Thoracic aorta endothelial cell (primary cell): ENCODE measurements around a stretch of chr20.

DNA sequence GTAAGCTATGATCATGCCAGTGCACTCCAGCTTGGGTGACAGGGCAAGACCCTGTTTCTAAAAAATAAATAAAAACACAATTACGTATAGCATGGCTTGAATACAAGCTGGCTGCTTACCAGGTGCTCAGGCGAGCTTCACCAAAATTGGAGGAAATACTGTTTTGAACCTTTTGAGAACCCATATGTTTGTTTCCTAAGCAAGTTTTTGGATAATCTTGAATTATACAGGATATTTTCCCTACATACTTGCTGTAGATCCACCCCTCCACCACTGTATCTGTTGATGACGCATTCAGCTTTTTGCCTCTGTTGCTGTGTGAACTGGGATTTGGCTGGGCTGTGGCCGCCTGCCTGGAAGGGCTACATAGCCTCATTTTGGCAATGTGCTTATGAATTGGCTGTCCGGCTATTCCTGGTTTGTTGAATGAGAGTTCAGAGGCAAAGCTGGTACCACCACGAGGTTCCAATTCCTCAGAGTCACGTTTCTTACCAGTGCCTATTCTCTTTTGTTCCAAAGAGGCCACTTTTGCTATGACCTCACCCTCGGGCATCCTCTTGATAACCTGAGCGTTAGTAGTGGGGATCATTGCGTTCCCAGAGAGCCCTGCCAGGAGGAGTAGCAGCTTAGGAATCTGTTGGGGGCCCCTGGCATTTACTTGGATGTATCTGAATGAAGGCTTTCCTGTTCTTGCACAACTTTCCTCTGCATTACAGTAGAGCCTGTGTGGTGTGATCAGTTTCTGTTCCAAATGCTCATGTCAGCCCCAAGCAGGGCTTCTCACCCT, 6.3 kb downstream of the FAM83D start:
- CAGE, long polyA plus RNA = no peak

DNA sequence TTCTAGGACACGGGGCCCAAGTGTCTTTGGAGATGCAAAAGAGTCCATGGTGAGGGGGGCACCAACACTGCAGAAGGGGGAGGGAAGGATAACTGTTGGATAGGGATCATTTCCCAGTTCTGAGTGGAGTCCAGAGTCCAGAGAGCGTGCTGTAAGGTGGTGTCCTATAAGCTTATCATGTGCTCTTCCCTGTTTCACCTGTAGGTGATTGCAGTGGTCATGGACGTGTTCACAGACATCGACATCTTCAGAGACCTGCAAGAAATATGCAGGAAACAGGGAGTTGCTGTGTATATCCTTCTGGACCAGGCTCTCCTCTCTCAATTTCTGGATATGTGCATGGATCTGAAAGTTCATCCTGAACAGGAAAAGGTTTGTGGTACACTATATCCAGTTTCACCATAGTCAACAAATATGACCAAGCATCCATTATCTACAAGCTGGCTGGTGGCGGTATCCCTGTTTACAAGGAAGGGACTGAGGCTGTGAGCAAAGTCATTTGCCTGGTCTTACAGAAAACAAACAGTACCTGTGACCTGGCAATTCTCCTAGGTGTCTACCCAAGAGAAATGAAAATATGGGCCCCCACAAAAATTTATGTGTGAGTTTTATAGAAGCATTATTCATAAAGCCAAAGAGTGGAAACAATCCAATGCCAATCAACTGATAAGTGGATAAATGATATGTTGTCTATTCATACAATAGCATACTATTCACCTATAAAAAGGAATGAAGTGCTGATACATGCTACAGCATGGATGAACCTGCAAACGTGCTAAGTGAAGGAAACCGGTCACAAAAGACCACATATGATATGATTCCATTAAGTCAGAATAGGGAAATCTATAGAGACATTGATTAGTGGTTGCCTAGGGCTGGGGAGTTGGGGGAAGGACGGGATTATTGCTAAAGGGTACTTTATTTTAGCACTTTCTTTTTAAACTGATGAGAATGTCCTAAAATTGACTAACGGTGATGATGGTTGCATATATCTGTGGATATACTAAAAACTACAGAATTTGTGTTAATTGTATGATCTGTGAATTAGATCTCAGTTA, 15.9 kb downstream of the FAM83D start:
- CAGE, long polyA plus RNA = no peak

- CAGE, long polyA plus RNA = no peak
Measured at GRCh38 chr20:38970436-38970586, 8.2 kb downstream of the DHX35 start.

DNA sequence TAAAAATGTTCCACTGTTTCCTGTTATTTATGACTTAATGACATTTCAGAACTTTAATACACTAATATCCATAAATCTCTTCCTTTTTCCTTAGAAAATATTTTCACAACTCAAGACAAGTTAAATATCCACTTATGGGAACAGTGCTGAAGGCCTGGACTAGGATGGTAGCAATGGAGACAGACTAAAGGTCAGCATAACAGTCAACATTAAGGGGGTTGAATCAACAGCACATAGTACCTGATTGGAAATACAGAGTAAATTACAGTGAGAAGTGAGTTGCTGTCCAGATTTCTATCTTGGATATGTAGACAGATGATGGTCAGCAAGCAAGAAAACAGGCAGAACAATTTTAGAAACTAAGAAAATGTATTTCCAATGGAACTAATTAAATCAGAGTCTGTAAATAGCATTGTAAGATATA, 682.9 kb downstream of the MAFB start:
- CAGE, long polyA plus RNA = no peak

GRCh38 chr20:40561838-40562495, 127.1 kb downstream of the MAFB start:
- CAGE, long polyA plus RNA = no peak

DNA sequence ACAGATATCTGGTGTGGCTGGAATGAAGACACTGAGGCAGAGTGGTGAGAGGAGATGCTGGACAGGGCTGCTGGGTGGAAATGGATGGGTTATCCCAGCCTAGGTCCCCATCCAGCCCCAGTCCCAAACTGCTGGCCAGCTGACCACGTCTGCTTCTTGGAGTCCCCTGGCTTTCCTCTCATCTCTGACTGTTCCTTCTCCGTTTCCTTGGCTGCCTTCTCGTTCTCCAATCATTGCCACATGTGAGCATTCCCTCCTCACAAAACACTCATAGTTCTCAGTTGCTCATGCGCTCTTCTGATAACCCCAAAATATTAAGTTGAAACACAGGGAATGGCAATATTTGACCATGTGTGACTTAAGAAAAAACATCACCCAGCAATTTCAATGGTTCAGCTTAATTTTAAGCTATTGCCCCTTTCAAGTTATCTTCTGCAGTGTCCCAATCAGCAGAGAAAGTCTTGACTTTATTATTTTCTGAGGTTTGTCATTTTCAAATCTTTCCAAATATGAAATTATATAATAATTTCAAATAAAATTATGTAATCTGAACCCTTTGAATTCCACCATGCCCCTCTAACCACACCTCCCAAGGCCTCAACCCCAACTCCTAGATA, 31.4 kb downstream of the MAFB start:
- CAGE, long polyA plus RNA = no peak

DNA sequence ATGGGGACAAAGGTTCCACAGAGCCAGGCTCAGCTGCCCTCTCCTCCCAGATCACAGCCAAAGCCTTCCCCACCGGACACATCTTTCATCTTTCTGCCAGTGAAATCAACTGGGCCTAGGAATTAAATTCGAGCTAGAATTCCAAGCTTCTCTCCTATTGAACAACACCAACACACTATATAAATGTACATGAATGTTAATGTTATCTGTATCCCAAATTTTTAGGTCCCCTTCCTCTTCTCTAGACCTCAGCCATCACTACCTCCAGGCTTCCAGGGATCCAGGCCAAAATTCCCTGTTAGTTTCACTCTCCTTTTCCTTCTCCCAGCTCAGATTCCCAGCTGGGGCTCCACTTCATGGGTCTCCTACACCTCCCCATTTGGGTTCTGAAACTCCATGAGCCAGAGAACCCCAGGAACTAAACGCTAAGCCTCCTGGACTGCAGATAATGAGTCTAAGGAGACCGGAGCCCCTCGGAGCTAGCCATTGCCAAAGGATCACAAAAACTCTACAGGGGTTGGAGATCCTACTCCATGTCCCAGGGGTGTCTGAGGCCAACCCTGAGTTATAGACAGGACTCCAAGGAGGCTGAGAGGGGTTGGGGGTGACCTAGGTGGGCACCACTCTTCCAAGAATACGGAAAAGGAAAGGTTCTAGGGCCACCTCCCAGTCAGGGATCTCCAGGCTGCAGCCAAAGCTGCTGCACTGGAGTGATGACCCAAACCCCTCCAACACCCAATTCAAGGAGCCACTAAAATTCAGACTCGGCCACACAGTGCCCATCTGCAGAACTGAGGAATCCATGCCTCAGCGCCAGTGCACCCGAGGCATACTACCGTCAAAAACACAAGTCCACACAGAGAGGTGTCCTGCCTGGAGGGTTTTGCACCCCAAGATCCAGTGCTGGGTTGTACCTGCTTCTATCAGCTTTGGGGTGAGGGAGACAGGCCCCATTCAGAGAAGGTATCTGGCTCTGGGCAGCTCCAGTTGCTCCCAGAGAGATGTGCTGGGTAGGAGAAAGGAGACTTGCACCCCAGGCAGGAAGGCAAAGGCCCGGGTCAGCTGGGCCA, 4.3 kb downstream of the MAFB start:
- CAGE, long polyA plus RNA = no peak

GRCh38 chr20:40687314-40688323, 1.4 kb downstream of the MAFB start:
- CAGE, long polyA plus RNA = no peak

DNA sequence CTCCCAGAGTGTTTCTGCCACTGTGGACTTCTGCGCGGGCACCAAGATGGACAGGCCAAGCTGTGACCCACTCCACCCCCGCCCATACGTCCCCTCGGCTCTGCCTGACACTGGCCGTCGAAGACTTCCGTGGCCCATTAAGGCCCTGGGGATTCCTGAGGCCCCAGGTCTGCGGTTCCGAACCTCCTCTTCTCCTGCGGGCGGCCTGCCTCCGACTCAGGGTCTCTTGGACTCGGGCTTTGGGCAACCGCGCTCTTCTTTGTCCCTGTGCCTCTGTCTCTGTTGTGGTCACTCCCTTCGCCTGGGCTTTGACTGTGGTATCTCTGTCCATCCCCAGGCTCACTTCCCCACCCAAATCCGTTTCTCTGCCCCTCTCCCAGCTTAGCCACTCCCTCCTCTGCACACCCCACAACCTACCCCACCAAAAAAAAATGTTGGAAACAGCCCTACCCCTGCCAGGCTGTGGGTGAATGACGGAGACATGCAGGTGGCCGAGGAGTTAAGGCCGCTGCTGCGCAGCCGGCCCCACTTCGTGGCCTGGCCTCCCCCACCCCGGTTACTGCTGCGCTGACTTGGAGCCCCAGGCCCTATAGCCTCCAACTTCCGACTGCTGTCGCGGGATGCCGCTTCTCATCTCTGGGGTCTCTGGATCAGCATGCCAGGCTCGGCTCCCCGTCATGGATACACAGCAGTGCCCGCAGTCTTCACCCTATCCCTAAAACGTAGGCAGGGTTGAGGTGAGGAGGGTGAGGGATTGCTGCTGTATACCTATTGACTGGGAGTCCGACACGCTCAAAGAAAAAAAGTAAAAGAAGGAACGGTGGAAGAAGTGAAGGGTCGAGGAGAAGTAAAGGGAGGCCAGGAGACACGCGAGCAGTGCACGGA, 2.6 kb upstream of the MAFB start:
- CAGE, long polyA plus RNA = no peak

GRCh38 chr20:40958784-40959072, 69.9 kb upstream of the TOP1 start:
- CAGE, long polyA plus RNA = no peak

- CAGE, long polyA plus RNA = no peak
Measured at GRCh38 chr20:40990534-40990986, 38.1 kb upstream of the TOP1 start.

- CAGE, long polyA plus RNA = no peak
Measured at GRCh38 chr20:41121317-41122321, 15.7 kb upstream of the PLCG1 start.

GRCh38 chr20:41135204-41135949, 2.0 kb upstream of the PLCG1 start:
- CAGE, long polyA plus RNA = no peak

GRCh38 chr20:41136247-41136677, 1.1 kb upstream of the PLCG1 start:
- CAGE, long polyA plus RNA = no peak

GRCh38 chr20:41136678-41137321, 543 bp upstream of the PLCG1 start:
- CAGE, long polyA plus RNA = no peak

DNA sequence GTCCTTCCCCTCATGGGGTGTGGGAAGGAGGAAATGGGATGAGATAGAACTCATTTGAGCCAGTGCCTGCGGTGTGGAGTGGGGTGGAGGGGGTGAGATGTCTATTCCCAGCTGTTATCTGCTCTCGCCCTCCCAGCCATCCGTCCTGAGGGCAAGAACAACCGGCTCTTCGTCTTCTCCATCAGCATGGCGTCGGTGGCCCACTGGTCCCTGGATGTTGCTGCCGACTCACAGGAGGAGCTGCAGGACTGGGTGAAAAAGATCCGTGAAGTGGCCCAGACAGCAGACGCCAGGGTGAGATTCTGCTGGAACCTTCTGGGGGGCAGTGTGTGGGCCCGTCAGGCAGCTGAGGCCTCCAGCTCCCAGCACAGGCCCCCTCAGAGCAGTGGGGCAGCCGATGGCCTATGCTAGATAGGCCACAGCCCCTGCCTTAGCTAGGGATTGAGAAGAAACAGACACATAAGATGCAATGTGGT, 32.7 kb downstream of the PLCG1 start:
- CAGE, long polyA plus RNA = no peak

GRCh38 chr20:41245369-41245766, 72.2 kb downstream of the ZHX3 start:
- CAGE, long polyA plus RNA = no peak

DNA sequence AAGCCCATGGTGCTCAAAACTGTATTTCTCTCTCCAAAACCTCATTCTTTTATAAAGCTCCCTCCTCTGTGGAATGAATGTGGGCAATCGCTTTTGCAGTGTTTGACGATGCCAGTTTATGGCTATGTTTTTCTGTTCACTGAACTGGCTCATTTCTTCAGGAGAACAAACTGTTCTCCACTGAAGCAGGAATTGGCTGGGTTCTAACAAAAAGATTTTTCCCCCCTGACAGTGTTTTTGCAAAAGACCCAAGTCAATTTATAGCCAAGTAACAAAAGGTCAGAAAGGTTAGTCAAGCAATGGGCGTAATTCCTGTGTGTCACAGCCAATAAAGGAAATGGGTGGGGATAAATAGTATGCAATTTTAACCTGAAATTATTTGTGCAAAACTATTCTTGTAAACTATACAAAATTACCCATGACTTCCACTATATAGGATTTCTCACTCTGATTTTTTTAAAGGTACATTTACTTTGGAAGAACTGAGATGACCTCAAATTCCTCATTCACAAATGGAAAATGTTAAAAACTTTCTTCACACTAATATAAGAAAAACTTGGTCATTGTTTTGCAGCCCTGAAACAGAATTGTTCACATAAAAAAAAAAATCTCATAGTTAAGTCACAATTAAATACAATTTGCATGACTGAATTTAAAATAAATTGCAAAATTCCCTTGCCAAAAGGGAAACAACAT, 68.7 kb downstream of the ZHX3 start:
- CAGE, long polyA plus RNA = no peak

DNA sequence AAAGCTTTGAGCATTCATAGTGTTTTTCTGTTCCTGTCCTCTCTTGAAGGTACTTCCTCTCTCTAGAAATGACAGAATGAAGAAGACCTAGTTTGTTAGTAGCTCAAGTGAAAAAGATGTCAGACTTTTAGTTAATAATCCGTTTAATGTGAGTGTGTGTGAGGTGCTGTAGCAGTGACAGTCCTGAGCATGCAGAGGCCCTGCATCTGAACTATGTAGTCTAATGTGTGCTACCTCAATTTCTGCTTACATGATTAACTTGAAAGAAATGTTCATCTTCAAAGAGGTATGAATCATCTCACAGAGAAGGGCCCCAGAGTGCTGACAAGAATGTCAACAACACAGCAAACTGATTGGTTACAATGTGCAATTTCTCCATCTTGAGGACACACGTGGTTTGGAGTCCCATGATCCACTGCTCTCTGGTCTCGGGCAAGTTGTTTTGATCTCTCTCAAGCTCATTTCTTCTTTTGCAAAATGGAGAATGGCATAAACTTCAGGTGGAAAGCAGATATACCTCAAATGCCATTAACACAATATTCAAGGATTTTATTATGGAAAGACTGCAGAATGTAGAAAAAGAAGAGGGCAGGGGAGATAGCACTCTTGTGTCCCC, 61.7 kb upstream of the EMILIN3 start:
- CAGE, long polyA plus RNA = no peak

- CAGE, long polyA plus RNA = no peak
Measured at GRCh38 chr20:41969475-41970048, 351.4 kb upstream of the CHD6 start.